Cardiac ventricle fibroblast (primary cell): ENCODE measurements around the genes STK39 and GORASP2.

GRCh38 chr2:167250332-167251133 lies 42.3 kb upstream of the B3GALT1 start:
- RAMPAGE, long total RNA: no peak

- RAMPAGE, long total RNA: no peak
Measured at GRCh38 chr2:168210208-168210690, 37.1 kb downstream of the STK39 start.

DNA sequence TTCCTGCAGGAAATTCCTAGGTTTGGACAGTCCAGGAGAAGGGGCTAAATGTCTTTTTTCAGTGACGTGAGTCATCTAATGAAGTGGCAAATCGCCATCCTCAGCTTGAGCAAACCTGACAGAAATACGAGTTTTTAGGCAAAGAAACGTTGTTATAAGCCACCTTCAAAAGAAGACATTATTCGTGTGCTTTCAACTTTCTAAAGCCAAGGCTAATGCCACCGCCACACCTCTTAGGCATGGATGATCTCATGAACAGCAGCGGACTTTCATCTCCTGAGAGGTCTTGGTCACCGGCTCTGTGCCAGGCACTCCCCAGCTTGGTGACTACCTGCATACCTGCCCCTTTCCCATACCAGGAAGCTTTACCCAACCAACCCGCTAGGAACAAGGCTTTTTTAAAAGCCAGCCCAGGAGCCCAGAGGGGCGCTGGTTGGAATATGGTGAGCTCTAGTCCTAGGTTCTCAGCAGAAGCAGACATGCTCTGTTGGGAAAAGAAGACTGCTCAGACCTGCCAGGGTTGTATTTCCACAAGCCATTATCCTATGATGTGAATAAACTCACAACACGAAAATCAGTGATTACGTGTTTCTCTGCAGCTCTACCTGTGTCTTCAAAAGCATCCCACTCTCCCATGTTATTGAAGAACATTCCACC lies 30.7 kb downstream of the STK39 start:
- RAMPAGE, long total RNA: no peak

DNA sequence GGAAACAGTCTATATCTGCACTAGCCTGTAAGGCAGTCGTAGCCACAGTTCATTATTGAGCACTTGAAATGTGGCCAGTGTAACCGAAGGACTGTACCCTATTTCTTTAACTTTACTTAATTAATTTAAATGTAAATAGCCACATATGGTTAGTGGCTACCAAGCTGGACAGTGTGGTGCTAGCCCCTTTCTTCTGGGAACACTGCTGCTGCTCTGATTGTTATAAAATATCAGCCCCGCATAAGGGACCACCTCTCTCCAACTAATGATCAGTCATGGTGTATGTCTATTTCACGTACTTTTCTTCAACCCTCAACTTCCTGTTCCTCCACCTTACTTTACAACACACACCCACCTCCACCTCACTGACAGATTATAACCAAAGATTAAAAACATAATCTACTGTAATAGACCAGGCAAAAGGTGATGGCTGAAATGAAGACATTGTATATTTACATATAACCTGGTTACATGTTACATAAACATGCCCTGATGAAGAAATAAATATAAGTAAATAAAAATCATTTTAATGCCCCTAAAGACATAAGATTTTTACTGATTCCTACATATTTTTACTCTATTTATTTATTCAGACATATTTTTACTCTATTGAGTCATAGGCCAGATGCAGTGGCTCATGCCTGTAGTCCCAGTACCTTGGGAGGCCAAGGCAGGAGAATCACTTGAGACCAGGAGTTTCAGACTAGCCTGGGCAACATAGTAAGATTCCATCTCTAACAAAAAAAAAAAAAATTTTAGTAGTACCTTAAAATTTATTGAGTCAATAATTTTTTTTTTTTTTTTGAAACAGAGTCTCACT lies 12.9 kb downstream of the STK39 start:
- RAMPAGE, long total RNA: no peak

- RAMPAGE, long total RNA: no peak
Measured at GRCh38 chr2:168247308-168248436, at the start of gene STK39. TSS of gene STK39 (minus strand) at chr2:168247595.

- RAMPAGE, long total RNA: no peak
Measured at GRCh38 chr2:168453372-168453864, 2.7 kb upstream of the CERS6 start.

- RAMPAGE, long total RNA: no peak
Measured at GRCh38 chr2:168547590-168547930, 91.5 kb downstream of the CERS6 start.

DNA sequence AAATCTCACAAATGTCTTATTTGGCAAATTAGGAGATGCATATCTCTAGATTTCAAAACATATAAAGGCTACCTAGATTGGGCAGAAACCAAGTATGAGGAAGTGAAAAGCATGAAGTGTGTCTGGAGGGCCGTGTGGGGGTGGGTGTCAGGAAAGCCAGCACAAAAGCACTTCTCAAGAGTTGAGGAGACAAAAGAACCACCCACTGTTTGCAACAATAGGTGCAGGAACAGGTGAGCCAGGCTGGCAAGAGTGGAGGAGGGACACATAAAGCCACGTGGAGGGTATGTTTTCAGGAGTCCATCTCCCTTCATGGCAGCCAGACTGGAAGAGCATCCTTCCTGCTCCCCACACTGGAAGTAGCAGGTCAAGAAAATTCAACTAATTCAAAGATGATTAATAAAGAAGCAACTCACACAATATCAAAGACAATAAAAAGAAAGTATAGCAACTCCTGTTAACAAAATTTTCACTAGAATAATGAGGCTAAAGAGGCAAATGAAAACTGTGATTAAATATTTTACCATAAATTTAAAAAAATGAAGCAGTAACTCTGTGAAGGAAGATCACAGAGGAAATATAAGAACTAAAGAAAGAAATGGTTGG lies 96.5 kb downstream of the CERS6 start:
- RAMPAGE, long total RNA: no peak

- RAMPAGE, long total RNA: no peak
Measured at GRCh38 chr2:168632404-168633144, 169.9 kb upstream of the NOSTRIN start.

DNA sequence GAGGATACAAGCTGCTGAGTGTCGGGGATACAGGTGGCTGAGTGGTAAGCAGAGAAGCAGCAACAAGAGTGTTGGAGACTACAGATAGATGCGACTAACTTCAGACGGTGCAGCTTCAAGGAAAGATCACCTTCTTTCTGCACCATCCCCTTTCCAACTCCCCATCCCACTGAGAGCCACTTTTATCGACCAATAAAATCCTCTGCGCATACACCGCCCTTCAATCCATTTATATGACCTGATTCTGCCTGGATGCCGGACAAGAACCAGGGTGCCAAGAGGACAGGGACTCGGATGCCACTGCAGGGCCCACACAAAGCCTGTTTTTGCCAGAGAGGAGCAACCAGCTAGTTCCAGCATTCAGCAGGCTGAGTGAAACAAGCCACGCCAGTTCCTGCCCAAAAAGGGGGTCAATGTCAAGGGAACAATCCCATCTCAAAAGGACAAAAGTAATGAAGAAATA lies 22.8 kb upstream of the NOSTRIN start:
- RAMPAGE, long total RNA: no peak

DNA sequence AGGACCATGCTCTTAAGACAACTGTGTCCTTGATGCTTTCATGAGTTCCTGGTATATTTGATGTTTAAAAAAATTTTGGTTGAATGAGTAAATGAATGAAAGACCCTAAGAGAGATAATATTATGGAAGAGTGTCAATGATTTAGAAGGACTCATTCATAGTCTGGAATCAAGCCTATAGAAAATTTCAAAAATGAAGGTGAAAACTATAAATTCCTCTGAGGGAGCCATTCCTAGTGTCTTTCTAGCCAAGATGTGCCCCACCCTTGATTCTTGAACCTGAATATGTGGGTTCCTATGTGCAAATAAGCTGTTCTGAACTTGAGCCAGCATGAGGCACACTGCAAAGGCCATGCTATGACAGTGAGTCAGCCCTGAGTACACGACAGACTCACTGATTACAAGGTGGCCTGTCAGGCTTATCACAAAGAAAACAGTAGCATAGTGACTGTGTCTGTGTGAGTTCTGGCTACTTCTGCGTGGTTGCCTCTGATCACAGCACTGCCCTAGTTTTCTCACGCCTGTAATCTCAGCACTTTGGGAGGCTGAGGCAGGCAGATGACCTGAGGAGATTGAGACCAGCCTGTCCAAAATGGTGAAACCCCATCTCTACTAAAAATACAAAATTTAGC lies 19.0 kb downstream of the ABCB11 start:
- RAMPAGE, long total RNA: no peak

DNA sequence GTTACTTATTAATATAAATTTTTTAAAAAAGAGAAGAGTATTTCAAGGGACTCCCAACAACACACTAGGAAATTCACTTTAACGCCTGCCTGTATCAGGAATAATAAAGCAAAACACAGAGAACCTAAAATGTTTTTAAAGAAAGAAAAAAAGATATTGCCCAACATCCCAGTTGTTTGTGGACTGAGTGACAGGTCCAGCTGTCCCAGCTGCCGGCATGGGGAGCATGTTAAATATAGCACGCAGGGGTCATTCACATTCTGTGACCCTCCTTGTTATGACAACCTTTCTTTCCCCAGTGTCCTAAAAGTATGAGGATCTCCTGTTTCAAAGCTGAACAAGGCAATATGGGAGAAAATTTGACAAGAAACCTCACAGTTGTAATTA lies 4.4 kb downstream of the KLHL41 start:
- RAMPAGE, long total RNA: no peak

- RAMPAGE, long total RNA: no peak
Measured at GRCh38 chr2:169664962-169665387, 29.2 kb downstream of the CFAP210 start.

- RAMPAGE, long total RNA: no peak
Measured at GRCh38 chr2:169716436-169716891, 17.2 kb upstream of the KLHL23 start.

DNA sequence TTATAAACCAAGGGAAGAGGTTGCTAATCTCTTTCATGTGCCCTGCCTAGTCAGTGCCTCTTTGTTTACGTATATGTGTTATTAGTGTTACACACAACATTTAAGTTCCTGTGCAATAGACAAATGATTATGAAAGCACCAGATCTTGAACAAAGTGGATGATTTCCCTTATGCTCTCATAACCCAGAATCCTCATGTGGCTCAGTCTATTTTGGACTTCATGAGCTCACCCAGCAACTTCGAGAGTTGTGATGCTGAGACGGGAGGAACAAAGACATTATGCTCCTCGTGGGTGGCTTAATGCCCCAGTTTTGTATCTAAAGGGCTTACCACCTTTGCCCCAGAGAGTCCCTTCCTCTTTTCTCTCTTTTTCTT lies 214.3 kb upstream of the SP5 start:
- RAMPAGE, long total RNA: no peak

GRCh38 chr2:170715709-170716539 lies 787 bp downstream of the SP5 start:
- RAMPAGE, long total RNA: no peak

- RAMPAGE, long total RNA: no peak
Measured at GRCh38 chr2:170928720-170929676, at the start of gene GORASP2. TSS of gene GORASP2 (plus strand) at chr2:170929253.

DNA sequence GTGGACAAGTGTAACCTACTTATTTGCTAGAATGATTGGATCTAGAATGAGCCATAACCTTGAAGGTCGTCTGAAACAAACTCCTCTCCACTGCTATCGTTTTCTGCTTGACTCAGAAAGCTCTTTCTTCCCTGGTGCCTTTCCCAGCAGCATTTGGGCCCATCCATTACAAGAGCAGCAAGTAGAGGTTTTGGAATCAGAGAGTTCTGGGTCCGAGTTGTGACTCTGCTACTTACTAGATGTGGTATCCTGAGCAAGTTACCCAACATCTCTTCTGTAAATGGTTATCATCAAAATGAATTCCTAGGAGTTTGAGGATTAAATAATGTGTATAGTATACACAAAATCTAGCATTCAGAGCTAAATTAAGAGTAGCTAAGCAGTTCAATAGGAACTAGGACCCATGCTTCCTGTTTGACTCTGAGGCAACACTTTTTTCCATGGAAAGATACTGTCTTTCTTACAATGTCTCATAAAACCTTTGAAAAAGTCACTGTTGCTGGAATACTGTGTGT lies 115.1 kb downstream of the METTL8 start:
- RAMPAGE, long total RNA: no peak

DNA sequence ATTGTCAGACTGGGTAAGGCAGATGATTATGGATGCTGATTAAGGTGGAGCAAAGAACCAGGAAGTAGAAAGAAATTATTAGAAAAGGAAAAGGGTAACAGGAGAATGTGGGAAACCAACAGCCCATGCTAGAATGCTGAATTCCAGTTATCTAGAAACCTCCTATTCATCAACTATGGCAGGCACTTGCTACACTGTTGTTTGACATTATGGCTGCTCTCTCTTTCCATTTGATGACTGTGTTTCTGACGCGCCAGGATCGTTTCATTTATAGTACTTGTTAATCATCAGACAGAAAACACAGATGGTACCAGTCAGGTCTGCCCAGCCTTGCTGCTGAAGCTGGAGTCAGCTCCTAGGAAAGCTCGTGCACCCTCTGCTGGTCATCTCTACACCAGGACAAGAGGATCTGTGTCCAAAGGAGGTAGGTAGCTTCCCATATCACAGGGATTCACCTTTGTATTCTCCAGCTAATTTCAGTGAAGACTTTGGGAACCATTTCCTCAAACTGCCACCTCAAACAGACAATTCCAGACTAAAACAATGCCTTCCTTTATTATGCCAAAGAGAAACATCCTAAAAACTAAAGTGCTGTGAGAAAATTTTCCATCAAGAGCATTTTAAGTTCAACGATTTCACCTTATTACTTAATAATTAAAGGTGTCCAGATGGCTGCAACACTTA lies 17.8 kb downstream of the METTL8 start:
- RAMPAGE, long total RNA: no peak

GRCh38 chr2:171430848-171431550 lies 2.8 kb downstream of the METTL8 start:
- RAMPAGE, long total RNA: no peak